Urinary bladder (tissue), 3 donors: ENCODE measurements around a stretch of chr6.

DNA sequence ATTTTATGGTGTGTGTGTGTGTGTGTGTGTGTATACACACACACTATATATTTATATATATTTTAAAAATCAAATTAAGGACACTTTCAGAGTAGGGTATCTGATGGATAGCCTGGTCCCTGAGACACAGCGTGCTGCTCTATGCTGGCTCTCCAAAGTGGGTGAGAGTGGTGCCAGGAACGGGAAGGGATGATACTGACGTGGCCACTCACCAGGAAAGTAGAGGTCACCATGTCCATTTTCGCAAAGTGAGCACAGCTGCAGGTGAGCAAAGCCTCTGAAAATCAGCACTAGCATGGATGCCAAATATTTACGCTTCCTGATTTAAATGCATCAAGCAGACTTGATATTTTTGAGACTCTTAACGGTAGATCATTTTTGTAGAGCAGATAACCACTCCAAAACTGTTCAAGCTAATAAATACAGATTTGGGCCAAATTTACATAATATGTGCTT lies 116.7 kb downstream of the ATXN1 start:
- PRO-cap, result no peak
- RAMPAGE, long total RNA, result no peak

- PRO-cap, result no peak
- RAMPAGE, long total RNA, result no peak
Observed at GRCh38 chr6:16681120-16681536, 80.1 kb downstream of the ATXN1 start.

- PRO-cap, result no peak
- RAMPAGE, long total RNA, result no peak
Observed at GRCh38 chr6:16700061-16701418, 60.7 kb downstream of the ATXN1 start.

DNA sequence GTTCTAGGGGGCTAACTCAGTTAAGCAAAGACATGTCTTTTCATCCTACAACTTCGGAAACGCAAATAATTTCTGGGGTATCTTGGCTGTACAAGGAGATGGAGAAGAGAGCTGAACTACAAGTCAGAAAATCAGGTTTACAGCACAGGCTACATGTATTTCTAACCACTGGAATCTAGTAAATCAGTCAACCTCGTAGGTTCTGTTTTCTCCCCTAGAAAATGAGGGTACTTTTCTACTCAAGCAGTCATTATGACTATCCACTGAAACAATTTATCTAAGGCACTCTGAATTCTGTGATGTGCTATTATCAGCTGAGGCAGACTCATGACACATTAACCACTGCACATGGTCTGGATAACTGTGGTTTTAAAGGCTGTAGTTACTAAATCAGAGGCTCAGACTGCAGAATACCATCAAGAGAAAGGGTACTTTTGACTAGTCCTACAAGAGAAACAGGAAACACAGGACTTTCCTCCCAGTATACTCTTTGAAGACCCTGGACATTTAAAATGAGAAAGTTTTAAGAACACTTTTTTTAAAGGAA lies 20.2 kb downstream of the ATXN1 start:
- PRO-cap, result no peak
- RAMPAGE, long total RNA, result no peak

- PRO-cap, result no peak
- RAMPAGE, long total RNA, result no peak
Observed at GRCh38 chr6:16749396-16750434, 11.5 kb downstream of the ATXN1 start.

GRCh38 chr6:16760696-16760945 lies 639 bp downstream of the ATXN1 start:
- PRO-cap, result bidirectional peak, plus-strand start at chr6:16760887, minus-strand start at chr6:16760839
- RAMPAGE, long total RNA, result no peak

DNA sequence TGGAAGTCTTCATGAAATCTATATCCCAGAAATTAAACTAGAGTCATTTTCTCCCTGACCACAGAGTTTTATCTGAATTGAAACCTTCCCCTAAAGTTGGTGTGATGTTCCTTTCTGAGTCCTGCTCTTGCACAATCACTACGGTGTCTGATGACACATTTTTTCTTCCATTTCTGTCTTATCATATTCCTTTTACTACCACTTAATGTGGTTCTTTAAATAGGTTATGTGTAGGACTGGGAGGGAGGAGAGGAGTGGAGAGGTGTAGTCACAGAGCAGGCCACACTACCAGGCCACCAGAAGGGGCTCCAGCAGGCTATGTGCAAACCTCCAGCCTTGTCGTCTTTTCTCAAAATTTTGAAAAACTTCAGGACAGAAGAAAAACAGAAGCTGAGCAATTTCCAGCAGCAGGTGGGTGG lies 39.7 kb upstream of the ATXN1 start:
- PRO-cap, result no peak
- RAMPAGE, long total RNA, result no peak

DNA sequence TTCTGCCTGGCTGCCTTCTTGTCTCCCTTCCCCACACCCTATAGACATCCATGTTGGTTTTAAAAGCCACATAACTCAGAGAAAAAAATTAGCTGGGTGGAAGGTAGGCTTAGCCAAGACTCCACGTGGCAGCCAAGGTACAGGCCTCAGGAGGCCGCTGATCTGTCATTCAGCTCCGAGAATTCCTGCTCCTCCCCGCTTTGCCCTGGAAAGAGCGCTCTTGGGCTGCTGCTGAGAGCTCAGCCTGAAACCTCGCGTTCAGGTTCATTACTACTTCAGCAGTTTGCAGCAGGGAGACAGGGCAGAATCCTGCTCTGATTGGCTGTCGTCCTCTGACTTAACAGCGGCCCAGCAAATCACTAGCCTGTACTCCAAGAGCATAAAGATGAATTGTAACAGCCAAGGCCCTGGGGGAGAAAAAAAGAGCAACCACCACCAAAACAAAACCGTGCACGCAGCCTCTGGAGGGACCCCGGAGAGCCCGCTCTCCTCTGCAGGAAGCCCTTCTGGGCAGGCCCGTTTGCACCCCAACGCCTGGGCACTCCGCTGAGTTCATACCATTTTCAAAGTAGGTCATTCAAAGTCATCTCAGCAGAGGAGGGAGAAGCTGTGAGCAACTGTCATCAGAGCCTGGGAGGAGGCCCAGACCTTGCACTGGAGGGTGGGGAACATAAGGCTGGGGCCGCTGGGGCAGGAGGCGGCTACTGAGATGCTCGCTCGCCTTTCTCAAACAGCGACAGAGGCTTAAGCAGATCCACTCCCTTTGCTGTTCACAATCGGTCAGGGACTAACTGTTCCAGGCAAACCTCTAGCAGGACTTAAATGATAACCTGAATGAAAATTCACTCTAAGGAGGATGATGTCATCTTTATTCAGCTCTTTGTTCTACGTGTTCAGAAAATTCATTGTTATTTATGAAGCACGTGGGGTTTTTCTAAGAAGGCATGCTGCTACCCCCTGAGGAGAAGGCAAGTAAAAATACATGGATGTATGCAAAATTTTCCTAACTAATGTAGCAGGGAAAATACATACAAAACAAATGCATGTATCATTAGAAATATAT lies 42.3 kb upstream of the ATXN1 start:
- PRO-cap, result no peak
- RAMPAGE, long total RNA, result no peak

DNA sequence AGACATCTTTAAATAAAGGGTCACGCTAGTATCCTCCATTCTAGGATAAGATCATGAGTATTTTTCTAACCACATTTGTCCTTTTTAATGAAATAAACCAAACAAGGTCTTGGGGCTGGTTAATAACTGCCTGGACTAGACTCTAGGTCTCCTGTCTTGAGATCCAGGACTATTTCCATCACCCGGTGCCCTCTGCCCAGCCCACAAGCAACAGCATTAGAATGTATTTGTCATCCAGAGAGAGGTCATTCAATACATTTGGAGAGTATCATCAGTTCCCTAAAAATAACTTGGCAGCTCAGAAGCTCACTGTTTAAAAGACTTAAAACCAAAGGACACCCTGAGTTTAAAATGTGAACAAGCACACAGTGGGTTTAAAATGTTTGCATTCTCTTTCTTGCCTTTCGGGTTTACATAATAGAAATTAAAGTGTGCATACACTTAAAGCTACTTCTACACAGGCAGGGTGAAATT lies 4.4 kb upstream of the RBM24 start:
- PRO-cap, result no peak
- RAMPAGE, long total RNA, result no peak

DNA sequence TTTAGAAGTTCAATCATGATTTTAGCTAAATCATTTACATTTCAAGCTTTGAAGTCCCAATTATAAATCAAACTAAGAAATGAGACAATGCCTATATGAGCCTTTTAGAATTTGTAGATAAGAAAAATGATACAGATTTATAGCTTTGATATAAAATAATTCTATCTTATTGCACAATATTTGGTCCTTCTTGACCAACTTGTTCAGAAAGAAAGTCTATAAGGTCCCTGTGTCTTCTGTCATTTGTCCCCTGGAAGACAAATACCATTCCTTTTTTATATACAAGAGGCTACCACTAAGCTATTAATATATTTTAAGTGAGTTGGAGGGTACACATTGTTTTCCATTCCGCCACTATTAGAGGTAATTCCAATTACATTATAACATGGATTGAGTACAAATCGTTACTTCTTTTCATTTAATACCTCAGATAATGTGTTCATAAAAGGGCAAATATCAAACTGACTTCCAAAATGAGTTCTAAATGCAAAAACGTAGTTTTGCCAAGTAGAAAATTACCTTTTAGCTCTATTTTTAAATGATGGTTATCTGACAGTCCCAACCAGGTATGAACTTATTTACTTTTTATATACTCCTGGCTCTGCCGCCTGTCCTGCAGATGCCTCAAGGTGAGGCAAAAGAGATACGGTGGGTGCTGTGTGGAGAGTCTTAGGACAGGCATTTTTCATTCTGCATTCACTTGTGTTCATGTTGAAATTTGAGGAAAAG lies 16.6 kb downstream of the RBM24 start:
- PRO-cap, result no peak
- RAMPAGE, long total RNA, result no peak

- PRO-cap, result bidirectional peak, plus-strand start at chr6:17492128, minus-strand start at chr6:17491958
- RAMPAGE, long total RNA, result no peak
Observed at GRCh38 chr6:17491606-17492293, 98.4 kb downstream of the CAP2 start.

DNA sequence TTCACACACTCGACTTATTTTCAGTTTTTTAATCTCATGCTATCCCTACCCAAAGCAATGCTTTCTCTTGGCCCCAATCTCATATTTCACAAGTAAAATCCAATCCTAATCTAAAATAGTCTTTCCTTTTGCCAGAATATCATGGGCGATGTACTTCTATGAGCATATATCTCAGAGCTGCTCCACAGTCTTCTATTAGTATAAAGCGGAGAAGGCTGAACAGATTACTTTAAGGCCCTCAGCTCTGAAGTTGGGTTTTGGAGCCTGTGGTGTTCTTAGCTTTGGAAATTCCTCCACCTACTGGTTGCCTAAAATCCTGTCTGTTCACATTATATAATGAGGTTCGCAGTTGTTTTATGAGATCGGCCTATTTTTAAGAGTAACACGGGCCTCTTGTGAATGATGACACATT lies 16.0 kb upstream of the FAM8A1 start:
- PRO-cap, result bidirectional peak, plus-strand start at position 198 of the sequence, minus-strand start at position 202 of the sequence
- RAMPAGE, long total RNA, result no peak

DNA sequence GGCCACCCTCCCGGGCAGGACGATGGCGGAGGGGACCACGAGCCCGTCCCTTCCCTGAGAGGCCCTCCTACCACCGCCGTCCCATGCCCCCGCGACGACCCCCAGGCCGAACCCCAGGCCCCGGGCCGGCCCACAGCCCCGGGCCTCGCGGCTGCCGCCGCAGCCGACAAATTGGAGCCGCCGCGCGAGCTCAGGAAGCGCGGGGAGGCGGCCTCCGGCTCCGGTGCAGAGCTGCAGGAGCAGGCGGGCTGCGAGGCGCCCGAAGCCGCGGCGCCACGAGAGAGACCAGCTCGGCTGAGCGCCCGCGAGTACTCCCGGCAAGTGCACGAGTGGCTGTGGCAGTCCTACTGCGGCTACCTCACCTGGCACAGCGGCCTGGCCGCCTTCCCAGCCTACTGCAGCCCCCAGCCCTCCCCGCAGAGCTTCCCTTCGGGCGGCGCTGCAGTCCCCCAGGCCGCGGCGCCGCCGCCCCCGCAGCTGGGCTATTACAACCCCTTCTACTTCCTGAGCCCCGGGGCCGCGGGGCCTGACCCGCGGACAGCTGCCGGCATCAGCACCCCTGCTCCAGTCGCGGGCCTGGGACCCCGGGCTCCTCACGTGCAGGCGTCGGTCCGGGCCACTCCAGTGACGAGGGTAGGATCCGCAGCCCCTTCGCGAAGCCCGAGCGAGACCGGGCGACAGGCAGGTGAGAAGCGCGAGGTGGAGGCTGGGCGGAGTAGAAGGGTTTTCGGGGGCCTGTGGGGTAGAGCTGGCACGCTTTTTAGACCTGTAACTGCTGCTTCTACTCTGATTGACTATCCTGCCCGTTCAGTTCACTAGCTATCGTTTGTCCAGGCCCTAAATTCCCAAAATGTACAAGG lies 565 bp downstream of the FAM8A1 start:
- PRO-cap, result no peak
- RAMPAGE, long total RNA, result no peak

DNA sequence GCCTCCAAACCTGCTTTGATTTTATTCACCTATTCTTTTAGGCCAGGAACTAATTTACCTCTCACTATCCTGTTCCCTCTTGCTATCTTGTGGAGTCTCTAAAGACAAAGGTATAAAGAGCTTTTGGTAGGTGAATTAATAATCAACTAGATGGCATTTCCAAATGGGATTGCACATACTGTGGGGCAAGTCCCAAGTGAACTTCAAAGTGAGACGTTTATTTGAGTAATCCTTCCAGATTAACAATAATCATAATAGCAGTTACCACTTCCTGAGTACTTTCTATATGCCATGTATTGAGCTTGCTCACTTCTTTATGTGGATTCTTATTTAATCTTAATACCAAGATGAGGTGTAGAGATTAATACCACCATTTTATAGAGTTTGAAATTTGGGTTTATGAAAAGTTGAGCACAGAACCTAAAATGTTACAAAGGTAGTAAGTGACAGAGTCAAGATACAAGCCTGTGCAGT lies 2.9 kb downstream of the FAM8A1 start:
- PRO-cap, result no peak
- RAMPAGE, long total RNA, result no peak

- PRO-cap, result no peak
- RAMPAGE, long total RNA, result no peak
Observed at GRCh38 chr6:17674619-17676026, 31.6 kb downstream of the NUP153 start.

GRCh38 chr6:17850083-17850496 lies 137.3 kb downstream of the KIF13A start:
- PRO-cap, result no peak
- RAMPAGE, long total RNA, result no peak

DNA sequence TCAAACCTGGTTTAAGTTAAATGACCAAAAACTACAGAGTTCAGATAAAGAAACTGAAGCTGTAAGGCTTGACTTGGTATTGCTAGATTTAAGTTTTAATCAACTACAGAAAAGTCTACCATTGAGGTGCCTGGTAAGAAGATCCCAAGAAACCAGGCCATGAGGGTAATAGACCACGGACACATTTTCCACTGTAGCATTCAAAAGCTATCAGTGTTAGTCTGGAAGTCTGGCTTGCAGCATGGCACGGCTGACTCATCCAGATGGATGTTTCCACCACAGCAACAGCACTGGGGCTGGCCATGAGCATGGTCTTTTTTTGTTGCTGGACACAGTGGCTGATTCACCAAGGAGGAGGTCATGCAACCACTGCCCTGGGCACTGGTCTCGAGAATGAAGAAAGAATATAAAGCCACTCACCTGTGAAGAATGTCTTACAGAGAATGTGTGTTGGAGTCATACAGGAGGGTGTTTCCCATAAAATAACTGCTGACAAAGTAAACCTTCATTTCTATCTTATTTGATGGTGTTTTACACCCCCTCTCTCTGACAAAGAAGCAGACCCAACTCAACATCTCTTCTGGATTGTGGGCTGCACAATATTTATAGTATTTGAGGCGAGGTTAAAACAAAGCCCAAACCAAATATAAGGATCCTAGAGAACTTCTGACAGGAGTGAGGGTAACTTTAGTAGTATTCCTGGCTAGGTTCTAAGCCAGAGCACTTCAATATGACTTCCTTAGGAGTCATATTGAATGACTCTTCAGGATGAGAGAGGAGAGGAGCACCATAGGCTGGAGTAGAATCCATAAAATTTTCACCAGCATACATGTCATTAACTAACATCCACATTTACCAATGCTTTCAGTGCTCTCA lies 121.6 kb downstream of the KIF13A start:
- PRO-cap, result bidirectional peak, plus-strand start at position 341 of the sequence, minus-strand start at position 193 of the sequence
- RAMPAGE, long total RNA, result no peak

DNA sequence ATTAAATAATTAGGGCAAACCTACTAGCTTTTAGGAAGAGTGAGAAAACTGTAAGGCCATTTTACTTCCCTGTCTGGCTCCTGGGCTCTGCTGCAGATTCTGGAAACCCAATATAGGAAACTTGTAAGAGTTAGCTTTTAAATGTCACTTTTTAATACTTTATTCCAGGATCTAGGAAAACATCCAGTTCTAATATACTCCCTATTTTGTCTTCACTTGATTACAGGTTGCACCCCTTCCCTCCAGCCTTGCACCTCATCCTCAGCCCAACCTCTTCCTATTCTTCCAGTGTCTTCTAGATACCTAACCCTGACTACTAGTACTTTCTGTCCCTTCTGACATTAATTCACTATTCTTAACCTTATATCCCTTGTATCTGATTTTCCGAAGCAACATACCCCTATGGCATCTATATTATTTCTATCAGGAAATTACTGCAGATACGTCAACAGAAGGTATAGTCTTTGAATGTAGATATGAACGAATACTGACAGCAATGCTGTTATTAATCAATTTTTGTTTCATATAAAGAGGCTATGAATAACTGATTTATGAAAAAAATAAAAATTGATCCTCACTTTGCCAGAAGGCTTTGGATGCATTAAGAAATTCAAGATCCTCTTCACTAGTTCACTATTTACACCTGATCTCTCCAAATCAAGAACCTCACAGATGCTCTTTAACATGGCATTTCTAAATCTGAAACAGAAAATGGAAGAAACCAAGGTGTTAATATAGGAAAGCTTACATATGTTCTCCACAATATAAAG lies 9.0 kb downstream of the DEK start:
- PRO-cap, result no peak
- RAMPAGE, long total RNA, result no peak

- PRO-cap, result no peak
- RAMPAGE, long total RNA, result no peak
Observed at GRCh38 chr6:18360229-18360563, 27.0 kb upstream of the RNF144B start.

GRCh38 chr6:18501571-18502189 lies 114.5 kb downstream of the RNF144B start:
- PRO-cap, result bidirectional peak, plus-strand start at chr6:18501948, minus-strand start at chr6:18501767
- RAMPAGE, long total RNA, result no peak